ENCODE measurements around the genes YAF2 and DBX2.

DNA sequence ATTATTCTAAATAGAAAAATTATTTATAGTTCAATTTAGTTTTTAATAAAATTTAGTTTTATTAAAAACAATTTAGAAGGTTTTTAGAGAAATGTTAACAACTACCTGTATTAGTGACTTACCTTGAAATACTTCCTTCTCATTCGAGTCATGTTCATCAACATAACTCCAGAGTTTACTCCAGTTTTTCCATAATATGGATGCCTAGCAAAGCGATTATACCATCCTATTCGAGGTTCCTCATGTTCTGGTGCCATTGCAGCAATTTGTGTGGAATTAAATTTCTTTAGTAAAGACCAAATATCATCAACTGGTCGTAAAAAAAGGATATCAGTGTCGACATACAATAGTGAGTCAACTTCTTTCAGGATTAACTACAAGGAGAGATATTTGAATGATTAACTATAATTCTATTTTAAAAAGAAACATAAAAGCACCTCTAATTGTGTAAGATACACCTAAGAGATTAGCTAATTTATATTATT lies 38.9 kb downstream of the GXYLT1 start:
- PRO-cap, 3 experiments: no peak in any of the 3 experiments
- RAMPAGE, long total RNA, 2 experiments: no peak in any of the 2 experiments
- RRBS: no CpG with 5 or more reads among the region's 5 CpGs

DNA sequence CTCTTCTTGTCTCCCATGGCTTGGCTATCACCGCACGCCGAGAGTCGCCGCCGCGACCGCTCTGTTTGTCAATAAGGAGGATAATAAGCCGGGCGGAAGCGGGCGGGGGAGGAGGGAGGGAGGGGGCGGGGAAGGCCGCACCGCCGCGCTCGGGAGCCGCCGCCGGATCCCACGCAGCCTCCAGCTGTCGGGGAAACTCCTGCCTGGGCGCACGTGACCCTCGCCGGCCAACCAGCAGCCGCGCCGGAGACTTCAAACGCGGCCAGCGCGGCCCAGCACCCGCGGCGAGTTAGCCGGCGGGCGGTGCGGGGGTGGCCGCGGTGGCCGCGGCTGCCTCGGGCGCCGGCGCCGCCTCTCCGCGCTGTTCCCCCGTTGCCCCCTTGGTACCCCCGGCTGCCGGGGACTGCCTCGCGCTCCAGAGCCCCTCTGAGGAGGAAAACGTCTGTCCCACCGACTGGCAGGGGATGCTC lies at the start of gene YAF2:
TSS of gene YAF2 (minus strand) at position 85 of the 470 bp plus-strand sequence.
- PRO-cap, 3 experiments: peak in 3 of 3 experiments; most common plus-strand start position 282 of the sequence (in 2); most common minus-strand start position 168 of the sequence (in 2)
- RAMPAGE, long total RNA, 2 experiments: start-site peak on the minus strand in 2 of 2 experiments, centred at positions 63 to 67 of the sequence, 233 to 530 reads per replicate
- RRBS: 1% methylated on average over 44 of the region's 59 CpGs

- PRO-cap, 3 experiments: no peak in any of the 3 experiments
- RAMPAGE, long total RNA, 2 experiments: no peak in any of the 2 experiments
- RRBS: no CpG with 5 or more reads among the region's 22 CpGs
Measured at GRCh38 chr12:42326333-42327425, 712 bp downstream of the PPHLN1 start.

DNA sequence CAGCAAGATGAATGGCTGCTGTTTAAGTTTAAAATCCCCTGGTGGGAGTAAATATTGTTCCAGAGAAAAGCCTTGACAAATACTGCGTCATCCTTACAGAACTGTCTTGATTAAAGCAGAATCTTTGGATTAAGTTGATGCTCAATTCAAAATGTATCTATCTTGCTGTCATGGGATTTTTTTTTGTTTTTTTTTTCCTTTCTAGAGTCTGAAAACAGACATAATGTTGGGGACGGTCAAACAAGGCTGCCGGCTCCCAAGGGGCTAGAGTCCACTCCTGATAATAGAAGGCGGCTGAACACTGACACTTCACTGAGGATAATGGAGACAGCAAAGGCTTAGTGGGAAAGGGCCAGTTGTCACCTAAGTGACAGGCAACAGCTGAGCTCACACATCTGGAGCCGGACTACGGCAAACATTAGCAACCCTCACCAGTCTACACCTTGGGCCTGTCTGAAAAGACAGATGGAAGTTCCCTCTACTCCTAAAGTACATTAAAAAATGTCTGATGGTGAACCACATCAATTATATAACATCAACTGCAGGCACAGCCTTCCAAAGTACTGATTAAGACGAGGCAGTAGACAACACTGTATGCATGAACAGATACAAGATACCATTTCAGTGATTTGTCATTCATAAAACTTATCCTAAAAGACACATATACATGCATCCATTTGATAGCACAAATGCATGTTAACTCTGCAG lies 1.6 kb downstream of the PRICKLE1 start:
- PRO-cap, 3 experiments: no peak in any of the 3 experiments
- RAMPAGE, long total RNA, 2 experiments: no peak in any of the 2 experiments
- RRBS: no CpG with 5 or more reads among the region's 7 CpGs

DNA sequence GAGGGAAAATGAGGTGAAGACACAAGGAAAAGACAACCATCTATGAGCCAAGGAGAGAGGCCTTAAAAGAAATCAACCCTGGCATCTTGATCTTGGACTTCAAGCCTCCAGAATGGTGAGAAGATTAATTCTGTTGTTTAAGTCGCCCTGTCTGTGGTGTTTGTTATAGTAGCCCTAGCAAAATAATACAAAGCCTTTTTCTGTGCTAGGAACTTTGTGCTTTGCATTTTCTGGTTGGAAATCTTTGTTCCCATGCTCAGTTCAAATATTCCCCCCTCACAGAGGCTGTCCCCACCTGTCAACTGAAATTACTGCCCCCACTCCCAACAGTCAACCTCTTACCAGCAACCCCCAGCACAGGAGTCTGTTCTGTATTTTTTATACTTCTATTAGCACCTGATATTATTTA lies 62.9 kb upstream of the PRICKLE1 start:
- PRO-cap, 3 experiments: peak in 3 of 3 experiments; most common minus-strand start position 156 of the sequence (in 3)
- RAMPAGE, long total RNA, 2 experiments: no peak in any of the 2 experiments
- RRBS: no CpG with 5 or more reads among the region's 1 CpG

DNA sequence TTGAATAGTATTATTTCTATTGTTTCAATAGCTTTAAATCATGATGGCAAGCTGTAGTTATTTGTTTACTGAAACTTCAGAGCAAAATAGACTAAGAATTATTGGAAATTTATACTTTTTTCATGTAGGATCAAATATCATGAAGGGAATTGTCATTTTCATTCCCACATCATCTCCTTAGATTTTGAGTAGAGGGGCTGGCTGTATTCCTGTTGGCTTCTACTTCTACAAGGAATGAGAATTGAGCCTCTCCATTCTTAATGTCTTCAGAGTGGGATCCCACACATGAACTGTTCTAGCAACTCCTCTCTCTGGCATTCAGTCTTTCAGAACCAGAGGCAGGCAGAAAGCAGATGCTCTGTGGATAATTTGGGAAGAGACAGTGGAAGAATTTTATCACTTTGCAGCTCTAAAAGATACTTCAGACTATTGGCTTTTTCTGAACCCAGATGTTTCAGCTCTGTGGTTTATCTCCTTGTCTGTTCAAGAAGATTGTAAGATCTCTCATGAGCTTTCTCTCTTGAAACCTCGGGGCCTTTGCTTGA lies 106.7 kb upstream of the PRICKLE1 start:
- PRO-cap, 3 experiments: no peak in any of the 3 experiments
- RAMPAGE, long total RNA, 2 experiments: no peak in any of the 2 experiments
- RRBS: no CpG with 5 or more reads among the region's 1 CpG

GRCh38 chr12:44875368-44875920 lies 671 bp downstream of the NELL2 start:
- PRO-cap, 3 experiments: no peak in any of the 3 experiments
- RAMPAGE, long total RNA, 2 experiments: no peak in any of the 2 experiments
- RRBS: no CpG with 5 or more reads among the region's 25 CpGs

- PRO-cap, 3 experiments: no peak in any of the 3 experiments
- RAMPAGE, long total RNA, 2 experiments: no peak in any of the 2 experiments
- RRBS: 2% methylated on average over 46 of the region's 83 CpGs
Measured at GRCh38 chr12:45050737-45051610, at the start of gene DBX2. Gene DBX2, minus strand, starts transcription at chr12:45051099.

GRCh38 chr12:45235089-45235726 lies 19.3 kb downstream of the ANO6 start:
- PRO-cap, 3 experiments: no peak in any of the 3 experiments
- RAMPAGE, long total RNA, 2 experiments: no peak in any of the 2 experiments
- RRBS: no CpG with 5 or more reads among the region's 2 CpGs

- PRO-cap, 3 experiments: no peak in any of the 3 experiments
- RAMPAGE, long total RNA, 2 experiments: no peak in any of the 2 experiments
- RRBS: no CpG with 5 or more reads among the region's 3 CpGs
Measured at GRCh38 chr12:45750591-45751412, 21.3 kb downstream of the ARID2 start.

DNA sequence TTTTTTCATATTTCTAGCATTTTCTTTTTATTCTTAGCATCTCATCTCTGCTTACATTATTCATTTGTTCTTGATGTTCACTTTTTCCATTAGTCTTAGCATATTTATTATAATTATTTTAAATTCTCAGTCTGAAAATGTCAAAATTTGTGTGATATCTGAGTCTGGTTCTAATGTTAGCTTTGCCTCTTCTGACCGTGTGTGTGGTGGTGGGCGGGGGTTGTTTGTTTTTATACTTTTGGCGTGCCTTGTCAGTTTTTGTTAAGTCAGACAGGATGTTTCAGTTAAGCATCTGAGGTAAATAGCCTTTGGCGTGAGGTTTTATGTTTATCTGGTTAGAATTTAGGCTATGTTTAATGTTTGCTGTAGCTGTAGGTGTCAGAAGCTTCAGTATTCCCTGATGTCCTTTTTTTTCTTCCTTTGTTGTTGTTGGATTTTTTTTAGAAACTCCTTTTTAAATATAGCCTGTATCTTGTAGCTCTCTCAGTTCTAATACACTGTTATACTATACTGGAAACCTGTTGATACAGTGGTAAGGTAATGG lies 111.7 kb downstream of the SCAF11 start:
- PRO-cap, 3 experiments: no peak in any of the 3 experiments
- RAMPAGE, long total RNA, 2 experiments: no peak in any of the 2 experiments
- RRBS: no CpG with 5 or more reads among the region's 4 CpGs

DNA sequence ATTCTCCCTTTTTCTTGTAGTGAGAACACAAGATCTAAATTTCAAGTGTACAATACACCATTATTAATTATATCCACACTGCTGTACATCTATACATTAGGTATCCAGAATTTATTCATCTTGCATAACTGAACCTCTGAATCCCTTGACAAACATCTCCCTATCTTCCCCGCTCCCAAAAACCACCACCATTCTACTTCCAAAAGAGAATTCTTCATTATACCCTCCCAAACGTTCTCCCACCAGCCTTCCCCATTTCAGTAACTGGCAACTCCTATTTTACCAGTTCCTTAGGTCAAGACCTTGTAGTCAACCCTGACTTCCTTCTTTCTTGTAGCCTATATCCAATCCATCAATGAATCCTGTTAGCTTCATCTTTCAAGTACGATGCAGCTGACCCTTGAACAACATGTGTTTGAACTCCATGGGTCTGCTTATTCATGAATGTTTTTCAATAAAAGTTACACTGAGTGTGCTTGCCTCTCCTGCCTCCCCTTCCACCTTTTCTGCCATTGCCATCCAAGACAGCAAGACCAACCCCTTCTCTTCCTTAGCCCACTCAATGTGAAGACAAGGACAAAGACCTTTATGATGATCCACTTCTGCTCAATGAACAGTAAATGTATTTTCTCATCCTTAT lies 48.9 kb downstream of the SCAF11 start:
- PRO-cap, 3 experiments: no peak in any of the 3 experiments
- RAMPAGE, long total RNA, 2 experiments: no peak in any of the 2 experiments
- RRBS: no CpG with 5 or more reads among the region's 3 CpGs

GRCh38 chr12:45954618-45955068 lies 35.7 kb downstream of the SCAF11 start:
- PRO-cap, 3 experiments: no peak in any of the 3 experiments
- RAMPAGE, long total RNA, 2 experiments: no peak in any of the 2 experiments
- RRBS: no CpG with 5 or more reads among the region's 3 CpGs

DNA sequence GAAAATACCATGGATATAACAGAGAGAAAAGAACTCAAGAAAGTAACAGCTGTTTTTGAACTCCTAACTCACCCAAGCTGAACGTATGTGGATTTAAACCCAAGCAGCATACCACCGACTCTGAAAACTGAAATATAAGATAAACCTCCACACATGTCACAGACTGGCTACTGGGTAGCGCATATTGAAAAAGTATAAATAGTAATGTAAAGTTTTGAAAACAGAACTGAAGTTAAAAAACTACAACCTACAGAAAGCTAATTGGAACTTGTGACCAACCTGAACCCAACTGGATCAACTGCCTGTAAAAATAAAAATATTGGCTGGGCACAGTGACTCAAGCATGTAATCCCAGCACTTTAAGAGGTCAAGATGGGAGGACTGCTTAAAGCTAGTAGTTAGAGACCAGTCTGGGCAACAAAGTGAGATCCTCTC lies 18.4 kb downstream of the SCAF11 start:
- PRO-cap, 3 experiments: no peak in any of the 3 experiments
- RAMPAGE, long total RNA, 2 experiments: no peak in any of the 2 experiments
- RRBS: no CpG with 5 or more reads among the region's 3 CpGs

DNA sequence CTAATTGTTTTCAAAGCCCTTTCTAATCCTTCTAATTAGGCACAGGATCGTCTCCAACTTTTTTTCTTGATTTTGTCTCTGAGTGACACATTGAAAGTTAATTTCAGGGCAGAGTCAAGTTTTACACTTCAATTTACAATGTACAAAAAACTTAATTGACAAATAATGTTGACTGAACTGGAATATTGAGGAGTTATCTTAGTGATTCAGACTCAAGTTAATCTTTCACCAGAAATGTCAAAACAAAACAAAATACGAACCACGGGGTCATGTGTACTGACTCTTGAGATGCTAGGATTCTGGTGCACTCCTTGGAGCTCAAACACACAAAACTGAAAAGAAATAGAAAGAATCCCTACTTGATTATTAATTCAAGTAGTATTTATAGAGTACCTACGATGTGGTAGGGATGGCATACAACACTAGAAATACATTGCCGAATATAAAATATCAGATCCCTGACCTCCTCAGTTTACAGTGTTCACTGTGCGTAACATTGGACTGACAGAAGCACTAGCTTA lies 134.1 kb upstream of the SCAF11 start:
- PRO-cap, 3 experiments: no peak in any of the 3 experiments
- RAMPAGE, long total RNA, 2 experiments: no peak in any of the 2 experiments
- RRBS: no CpG with 5 or more reads among the region's 6 CpGs

DNA sequence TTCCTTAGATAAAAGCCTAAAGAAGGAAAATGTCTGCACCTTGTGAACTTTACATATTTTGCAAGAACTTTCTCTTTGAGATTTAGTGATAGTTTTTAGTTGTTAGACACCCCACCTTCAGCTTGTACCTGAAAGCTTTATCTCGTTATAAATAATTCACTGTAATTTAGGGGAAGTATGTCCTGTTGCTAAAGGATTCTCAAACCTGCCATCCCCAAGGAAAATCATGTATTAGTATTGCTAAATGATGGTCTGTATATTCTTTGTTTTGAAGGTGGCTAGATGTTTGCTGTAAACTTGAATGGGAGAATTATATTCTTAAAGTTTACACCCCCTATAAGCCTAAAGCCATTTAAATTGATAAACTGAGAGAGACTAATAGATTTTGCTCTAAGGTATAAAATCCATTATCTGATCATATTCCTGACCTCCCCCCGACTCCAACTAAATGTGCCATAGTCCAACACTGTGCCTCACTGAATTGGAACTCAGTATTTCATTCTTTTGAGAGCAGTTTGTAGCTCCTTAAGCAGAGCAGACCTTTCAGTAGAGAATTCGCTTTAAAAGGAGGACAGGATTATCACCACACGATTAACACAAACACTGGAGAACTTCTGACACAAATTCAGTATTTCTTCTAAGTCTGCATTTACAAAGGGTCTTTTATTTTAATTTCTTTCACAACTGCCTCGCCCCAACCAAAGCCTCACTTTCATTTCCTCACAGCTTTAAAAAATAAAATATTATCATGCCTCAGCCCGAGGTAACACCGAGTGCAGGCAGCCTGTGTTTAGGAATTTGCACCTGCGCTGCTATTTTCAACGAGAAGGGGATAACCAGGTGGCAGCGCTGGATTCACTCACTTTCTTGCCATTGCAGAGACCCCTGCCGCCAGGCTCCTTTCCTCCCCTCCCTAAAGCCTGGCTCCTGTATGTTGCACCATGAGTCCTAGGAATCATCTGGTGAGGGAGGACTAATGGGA lies 84.4 kb downstream of the SLC38A1 start:
- PRO-cap, 3 experiments: no peak in any of the 3 experiments
- RAMPAGE, long total RNA, 2 experiments: no peak in any of the 2 experiments
- RRBS: no CpG with 5 or more reads among the region's 11 CpGs

GRCh38 chr12:46192320-46192853 lies 76.5 kb downstream of the SLC38A1 start:
- PRO-cap, 3 experiments: no peak in any of the 3 experiments
- RAMPAGE, long total RNA, 2 experiments: no peak in any of the 2 experiments
- RRBS: no CpG with 5 or more reads among the region's 1 CpG

GRCh38 chr12:46197688-46198104 lies 71.1 kb downstream of the SLC38A1 start:
- PRO-cap, 3 experiments: no peak in any of the 3 experiments
- RAMPAGE, long total RNA, 2 experiments: no peak in any of the 2 experiments
- RRBS: no CpG with 5 or more reads among the region's 4 CpGs

- PRO-cap, 3 experiments: no peak in any of the 3 experiments
- RAMPAGE, long total RNA, 2 experiments: no peak in any of the 2 experiments
- RRBS: no CpG with 5 or more reads among the region's 6 CpGs
Measured at GRCh38 chr12:46234013-46234523, 34.8 kb downstream of the SLC38A1 start.

DNA sequence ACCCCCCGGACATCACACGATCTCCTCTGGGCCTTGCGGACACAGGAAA lies 973 bp downstream of the SLC38A1 start:
- PRO-cap, 3 experiments: no peak in any of the 3 experiments
- RAMPAGE, long total RNA, 2 experiments: no peak in any of the 2 experiments
- RRBS: 6% methylated on average over 3 of the region's 3 CpGs

Data from testis (tissue), 5 donors.